Right atrium auricular region (tissue), 2 donors: ENCODE data around the gene FAM135A.

DNA sequence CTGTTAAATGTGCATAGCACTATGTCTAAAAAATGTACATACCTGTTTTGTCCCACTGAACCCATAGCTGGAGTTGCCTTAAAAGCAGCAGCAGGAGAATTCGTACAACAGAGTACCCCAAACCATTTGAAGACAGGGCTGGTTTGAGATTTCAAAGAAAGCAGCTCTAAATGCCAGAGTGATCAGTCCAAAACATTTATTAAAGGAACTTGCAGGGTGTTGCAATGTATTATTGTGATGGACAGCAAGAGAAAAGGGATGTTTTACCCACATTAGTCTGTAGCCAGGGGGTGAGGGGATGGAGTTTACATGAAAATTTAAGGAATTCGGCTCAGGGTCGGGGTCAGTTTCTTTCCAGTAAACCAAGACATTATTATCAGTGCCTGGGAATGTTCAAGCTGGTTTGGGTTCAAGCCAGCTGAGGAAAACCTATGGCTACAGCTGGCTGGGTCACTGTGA is 6.2 kb upstream of the PTP4A1 start:
- PRO-cap = no peak
- RAMPAGE, long total RNA, 2 experiments = no peak in any of the 2 experiments

DNA sequence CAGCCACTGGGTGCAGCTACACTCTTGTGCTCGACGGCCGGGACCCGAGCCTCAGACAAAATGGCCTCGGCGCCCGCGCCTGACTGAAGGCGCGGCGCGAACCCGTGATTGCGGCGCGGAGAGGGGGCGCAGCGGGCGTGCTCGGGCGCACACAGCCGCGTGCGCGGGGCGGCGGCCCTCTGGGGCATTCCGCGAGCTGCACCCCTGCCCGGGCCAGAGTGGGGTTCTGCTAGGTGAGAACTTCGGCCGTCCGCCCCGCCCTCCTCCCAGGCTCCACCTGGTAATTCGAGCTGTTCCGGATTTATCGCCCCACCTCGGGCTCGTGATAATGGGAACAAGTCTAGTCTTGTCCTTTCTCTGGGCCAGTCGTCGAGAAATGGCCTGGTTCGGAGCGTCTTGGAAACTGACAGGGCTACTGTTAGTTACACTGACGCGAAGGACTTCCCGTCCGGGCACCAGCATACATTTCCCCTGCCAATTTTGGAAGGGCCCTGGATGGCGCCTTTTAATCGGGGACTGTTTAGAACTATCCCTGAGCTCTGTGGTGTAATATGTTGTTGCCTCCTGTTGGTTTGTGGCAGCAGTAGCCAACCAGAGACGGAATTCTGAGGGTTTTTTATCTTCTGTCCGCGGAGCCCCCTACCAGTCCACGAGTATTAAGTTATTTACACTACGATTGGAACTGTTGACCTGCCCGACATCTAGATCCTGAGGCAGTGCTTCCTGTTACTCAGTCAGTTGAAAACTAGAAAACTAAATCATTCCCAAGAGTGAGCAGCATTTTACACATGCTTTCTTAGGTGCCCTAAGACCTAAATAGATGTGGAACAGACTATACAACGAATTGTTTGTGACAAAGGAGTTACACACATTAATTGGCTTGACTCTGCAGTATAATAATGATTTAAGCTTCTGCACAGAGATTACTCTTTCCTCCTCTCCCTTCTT is 1.4 kb downstream of the PTP4A1 start:
- PRO-cap = bidirectional peak, plus-strand start at position 365 of the sequence, minus-strand start at position 85 of the sequence
- RAMPAGE, long total RNA, 2 experiments = no peak in any of the 2 experiments

GRCh38 chr6:63574329-63574824 is 2.1 kb downstream of the PTP4A1 start:
- PRO-cap = no peak
- RAMPAGE, long total RNA, 2 experiments = no peak in any of the 2 experiments

GRCh38 chr6:63581268-63581563 is 8.9 kb downstream of the PTP4A1 start:
- PRO-cap = no peak
- RAMPAGE, long total RNA, 2 experiments = no peak in any of the 2 experiments

- PRO-cap = no peak
- RAMPAGE, long total RNA, 2 experiments = no peak in any of the 2 experiments
These were observed 10.9 kb downstream of the PHF3 start for GRCh38 chr6:63646350-63647038.

DNA sequence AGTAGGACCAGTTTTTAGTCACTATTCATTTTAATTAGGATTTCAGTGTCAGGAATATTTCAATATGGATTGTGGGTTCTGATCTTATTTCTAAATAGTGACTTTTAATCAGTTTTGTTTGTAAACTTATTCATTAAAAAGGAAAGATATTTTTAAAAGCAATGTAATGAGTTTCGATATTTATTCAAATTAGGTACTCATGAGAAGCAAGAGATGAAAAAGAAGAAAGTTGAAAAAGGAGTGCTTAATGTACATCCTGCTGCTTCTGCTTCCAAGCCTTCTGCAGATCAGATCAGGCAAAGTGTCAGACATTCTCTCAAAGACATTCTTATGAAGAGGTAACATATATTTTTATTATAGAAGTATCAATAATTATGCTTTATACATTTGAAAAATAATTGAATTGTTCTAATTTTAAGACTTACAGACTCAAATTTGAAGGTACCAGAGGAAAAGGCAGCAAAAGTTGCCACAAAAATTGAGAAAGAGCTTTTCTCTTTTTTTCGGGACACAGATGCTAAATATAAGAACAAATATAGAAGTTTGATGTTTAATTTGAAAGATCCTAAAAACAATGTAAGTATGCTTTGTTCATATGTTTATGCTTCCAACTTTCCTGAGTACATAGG is 62.5 kb downstream of the PHF3 start:
- PRO-cap = no peak
- RAMPAGE, long total RNA, 2 experiments = no peak in any of the 2 experiments

- PRO-cap = no peak
- RAMPAGE, long total RNA, 2 experiments = no peak in any of the 2 experiments
These were observed 64.6 kb downstream of the PHF3 start for GRCh38 chr6:63700148-63700557.

DNA sequence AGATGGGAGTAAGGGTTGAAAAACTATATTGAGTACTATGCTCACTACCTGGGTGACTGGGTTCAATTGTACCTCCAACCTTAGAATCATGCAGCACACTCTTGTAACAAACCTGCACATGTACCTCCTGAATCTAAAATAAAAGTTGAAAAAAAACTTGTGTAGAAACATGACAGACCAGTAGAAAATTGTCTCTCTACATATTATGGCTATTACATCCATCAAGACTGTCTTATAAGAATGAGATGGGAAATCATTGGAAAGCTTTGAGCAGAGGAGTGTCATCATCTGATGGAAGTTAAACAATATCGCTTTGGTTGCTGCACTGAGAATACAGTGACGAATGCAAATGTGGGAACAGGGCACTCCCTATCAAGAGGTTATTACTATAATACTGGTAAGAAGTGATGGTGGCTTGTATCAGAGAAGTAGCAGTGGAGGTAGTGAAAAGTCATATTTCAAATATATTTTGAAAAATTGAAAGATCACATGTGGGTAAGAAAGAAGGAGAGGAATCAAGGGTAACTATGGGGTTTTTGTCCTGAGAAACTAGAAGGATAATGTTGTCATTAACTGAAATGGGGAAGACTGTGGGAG is 98.6 kb downstream of the PHF3 start:
- PRO-cap = no peak
- RAMPAGE, long total RNA, 2 experiments = no peak in any of the 2 experiments

GRCh38 chr6:68041241-68042245 is 593.5 kb upstream of the ADGRB3 start:
- PRO-cap = no peak
- RAMPAGE, long total RNA, 2 experiments = no peak in any of the 2 experiments

GRCh38 chr6:70398878-70400084 is 14.0 kb upstream of the FAM135A start:
- PRO-cap = no peak
- RAMPAGE, long total RNA, 2 experiments = start-site peak on the minus strand in 1 of 2 experiments, at chr6:70399091-70399110 at its widest, 7 reads per replicate

DNA sequence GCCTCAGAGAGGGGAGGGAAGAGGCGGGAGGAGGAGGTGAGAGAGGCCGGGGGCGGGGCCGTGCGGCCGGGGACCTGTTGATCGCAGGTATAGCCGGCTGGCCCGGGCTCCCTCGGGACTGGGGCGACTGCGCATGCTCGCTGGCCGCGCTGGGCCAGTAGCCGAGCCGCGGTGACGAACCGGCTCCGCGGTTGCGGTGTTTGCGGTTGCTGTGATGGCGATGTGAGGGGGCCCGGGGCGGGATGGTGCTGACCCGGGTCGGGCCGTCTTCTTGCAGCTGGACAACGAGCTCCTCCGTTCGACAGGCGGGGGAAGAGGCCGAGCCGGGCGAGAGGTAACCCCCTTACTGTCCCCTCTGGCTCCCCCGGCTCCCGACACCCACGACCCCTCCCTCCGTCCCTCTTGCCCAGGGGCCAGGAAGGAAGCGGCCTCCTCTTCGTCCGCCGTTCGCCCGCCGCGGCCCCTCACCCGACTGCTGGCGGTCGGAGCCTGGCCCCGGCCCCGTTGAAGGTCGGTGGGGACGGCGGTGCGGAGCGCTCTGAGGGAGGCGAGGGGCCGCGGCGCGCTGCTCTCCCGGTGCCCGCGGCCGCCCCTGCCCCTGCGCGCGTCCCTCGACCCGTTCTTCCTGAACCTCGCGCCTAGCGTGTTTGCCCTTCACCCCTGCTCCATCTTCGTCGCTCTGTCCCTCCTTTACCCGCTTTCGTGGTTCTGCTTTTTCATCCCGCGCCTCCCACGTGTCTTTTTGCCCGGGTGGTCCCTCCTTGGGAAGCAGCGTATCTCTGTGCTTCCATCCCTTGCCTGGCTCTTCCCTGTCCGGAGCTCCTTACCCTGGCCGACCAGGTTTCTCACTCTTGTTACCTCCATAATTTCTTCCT is at the start of gene FAM135A:
TSS of gene FAM135A (plus strand) at position 140 of the 875 bp plus-strand sequence.
- PRO-cap = unidirectional peak, minus-strand start at position 506 of the sequence; unidirectional peak, minus-strand start at position 681 of the sequence
- RAMPAGE, long total RNA, 2 experiments = start-site peak on the plus strand in 2 of 2 experiments, centred at positions 51 to 163 of the sequence, 192 to 249 reads per replicate

DNA sequence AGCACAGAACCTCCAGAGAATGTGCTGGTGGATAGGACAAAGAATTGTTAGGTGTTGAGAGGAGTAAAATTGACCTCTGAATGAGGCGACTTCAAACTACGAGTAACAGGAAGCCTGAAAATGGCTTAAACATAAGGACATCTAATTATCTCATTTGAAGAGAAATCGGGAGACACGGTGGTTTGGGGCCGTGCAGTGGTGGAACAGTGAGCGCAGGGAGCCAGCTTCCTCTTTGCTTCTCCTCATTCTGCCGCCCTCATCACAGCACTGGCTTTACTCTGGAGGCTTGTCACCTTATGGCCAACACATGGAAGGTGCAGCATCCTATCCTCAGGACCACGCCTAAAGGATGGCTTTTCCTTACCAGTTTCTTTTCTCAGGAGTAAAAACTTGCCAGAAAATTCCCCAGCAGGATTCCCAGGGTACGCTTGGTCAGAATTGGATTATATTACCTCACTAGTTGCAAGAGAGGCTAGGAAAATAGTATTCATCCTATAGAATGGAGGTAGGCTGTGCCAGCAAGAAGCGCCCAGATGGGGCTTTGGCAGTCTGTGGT is 114.3 kb downstream of the B3GAT2 start:
- PRO-cap = no peak
- RAMPAGE, long total RNA, 2 experiments = no peak in any of the 2 experiments

DNA sequence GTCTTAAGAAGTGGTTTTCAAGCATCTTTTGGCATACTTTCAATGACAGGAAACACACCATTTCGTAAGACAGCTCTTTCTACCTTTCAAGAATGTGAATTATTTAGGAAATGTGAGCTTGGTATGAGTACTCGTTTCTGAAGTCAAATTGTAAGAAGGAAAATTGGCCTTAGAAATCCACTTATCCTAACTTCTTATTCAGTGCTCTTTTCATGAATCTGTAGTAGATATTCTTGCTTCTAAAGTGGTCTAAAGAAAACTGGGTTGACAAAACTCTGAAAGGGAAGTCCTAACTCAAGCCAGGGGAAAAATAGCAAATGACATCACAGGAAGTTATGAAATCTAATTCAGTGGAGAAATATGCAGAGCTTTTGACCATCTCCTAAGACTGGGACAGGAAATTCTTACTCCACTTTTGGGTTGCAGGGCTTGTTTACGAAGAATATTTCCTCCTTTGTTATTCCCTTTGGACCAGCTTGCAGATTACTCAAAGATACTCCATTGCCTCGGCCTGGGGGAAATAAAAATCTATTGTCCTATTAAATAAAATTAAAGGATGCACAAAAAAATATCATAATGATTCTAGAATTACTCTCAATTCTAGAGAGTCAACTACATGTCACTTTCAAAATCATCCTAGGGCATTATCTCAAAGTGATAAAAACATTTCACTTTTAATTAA is 38.3 kb upstream of the OGFRL1 start:
- PRO-cap = bidirectional peak, plus-strand start at position 407 of the sequence, minus-strand start at position 267 of the sequence
- RAMPAGE, long total RNA, 2 experiments = no peak in any of the 2 experiments

GRCh38 chr6:71290445-71291693 is 2.3 kb downstream of the OGFRL1 start:
- PRO-cap = no peak
- RAMPAGE, long total RNA, 2 experiments = no peak in any of the 2 experiments

DNA sequence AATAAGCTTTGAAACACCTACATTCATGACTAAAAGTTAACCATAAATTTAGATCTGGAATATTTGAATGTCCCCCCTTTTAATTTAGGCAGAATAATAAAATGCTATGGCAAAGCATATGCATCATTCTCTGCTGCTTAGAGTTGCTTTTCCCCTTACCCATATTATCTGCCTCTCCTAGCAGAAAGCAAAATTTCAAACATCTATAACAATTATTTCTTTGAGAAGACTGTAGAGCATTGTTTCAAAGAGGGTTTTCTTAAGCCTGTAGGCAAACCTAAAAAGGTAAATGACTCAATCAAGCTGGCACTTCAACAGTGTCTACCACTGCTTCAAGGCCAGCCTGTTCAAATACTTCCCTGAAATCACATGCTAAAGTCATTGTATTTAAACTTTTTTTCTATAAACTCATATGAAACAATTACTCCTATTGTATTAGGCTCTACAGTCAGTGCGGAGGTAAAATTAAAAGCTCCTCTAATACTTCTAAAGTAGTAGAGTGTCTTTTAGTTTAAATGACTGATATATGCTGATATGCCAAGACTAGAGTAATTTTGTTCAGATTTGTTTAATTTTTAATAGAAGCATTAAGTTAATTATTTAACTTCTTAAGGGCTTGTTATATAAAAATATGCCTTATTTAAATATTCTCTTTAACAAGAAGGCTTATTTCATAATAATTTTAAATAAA is 87.1 kb downstream of the OGFRL1 start:
- PRO-cap = no peak
- RAMPAGE, long total RNA, 2 experiments = no peak in any of the 2 experiments

DNA sequence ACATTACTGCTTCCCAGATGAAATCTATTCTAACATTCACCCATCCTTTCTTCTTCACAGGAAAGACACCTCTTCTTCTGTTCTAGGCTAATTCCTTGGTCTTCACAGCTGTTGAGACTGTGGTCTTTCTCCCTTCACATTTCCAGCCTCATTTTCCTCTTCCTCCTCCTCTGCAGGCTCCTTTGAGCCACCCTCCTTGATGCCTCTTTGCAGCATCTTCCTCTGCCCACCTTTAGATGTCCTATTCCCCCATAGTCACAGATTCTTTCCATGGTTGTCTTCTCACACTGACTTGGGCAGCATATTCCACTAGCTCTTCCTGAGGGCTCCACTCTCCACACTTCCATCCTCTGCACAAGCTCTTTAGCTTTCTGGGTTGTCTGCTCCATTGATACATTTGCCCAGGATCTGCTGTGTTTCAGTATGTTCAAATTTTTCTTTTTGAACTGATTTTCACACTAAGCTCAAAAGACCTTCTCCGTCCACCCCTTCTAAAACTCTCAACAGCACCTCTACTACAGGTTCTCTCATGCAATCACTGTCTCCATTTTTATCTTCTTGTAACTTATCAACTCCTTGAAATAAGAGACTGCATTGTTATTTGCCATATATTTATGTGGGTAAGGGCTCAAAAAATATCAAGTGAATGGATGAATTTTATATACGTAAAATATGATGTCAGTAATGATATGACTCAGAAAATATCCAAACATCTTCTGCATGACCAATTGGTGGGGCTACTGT is 103.3 kb downstream of the OGFRL1 start:
- PRO-cap = no peak
- RAMPAGE, long total RNA, 2 experiments = start-site peak on the minus strand in 1 of 2 experiments, centred at position 598 of the sequence, 7 reads per replicate

DNA sequence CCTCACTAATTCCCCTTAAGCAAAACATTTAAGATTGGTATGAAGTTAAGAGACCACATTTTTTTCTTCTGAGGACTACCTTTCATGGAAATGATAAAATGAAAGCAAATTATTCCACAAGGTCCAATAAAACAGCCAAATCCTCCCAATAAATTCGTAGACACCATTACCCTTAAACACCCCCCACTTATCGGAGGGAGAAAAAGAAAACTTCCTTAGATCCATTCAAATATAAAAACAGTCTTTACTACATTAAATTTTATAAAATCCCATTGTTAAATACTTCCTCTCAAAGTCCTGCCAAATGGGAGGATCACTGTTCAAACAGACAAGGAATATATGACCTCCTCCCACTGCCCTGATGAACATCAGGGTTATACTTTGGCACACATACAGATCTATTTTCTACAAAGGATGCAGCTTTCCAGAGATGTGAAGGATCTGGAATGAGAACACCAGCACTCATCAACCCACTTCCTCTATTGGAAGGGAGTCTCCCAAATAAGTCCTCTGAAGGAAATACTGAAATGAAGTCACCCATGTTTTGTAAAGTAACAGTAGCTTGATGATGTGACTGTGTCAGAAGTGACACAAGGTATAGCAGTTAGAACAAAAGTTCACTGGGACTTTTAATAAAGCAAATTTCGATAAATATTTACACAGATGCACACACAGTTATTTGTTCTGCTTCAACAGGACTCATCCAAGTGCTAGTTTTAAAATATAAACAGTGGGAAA is 104.7 kb downstream of the OGFRL1 start:
- PRO-cap = no peak
- RAMPAGE, long total RNA, 2 experiments = no peak in any of the 2 experiments

DNA sequence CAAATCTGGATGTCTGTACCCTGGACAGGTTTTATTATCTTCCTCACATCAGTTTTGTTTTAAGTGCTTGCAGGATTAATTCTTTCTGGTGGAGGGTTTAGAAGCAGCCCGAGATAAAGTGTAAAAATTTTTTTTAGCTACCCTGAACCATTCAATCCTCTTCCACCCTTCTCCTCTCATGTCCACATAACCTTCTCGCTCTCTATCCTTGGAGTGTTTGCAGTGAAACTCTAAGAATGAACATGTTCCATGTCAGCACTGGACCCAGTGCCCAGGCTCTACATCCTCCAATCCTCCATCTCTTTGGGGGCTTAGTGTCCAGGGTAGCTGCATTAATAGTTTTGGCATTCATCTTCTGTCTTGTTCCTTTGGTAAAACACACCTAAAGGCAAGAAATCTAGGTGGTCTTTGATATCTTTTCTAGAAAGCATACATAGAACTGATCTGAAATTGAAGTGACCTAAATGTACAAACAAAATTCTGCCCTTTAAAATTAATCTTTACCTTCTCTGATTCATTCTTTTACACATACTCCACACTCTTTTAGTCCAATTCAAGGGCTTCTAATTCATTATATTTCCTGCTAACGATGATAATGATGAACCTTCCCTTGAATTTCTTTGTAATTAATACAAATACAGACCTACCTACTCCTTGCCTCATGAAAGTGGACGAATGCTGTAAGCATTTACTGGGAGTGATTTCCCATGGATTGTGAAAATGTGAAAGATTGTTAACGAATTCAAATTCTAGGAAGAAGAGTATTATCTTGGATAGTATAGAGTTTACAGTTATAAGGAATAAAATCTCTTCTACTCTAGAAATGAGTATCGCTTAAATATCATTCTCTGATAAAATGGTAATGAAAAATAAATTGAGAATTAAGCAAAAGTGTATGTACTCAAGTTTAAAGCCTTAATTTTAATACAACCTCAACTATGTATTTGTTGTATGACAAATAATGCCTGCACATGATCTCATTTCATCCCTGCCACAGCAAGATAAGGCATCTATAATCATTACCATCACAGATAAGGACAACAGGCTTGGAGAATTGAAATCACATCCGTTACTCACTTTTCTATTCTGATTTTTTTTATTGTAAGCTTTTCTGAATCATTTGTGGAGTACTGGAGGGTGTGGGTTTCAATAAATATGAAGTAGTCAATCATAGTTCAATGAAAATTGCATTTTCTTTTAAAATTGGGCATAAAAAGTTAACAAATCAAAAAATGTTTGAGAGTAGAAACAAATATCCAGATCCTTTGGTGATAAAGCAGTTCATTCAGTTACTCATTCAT is 117.9 kb downstream of the OGFRL1 start:
- PRO-cap = no peak
- RAMPAGE, long total RNA, 2 experiments = no peak in any of the 2 experiments

DNA sequence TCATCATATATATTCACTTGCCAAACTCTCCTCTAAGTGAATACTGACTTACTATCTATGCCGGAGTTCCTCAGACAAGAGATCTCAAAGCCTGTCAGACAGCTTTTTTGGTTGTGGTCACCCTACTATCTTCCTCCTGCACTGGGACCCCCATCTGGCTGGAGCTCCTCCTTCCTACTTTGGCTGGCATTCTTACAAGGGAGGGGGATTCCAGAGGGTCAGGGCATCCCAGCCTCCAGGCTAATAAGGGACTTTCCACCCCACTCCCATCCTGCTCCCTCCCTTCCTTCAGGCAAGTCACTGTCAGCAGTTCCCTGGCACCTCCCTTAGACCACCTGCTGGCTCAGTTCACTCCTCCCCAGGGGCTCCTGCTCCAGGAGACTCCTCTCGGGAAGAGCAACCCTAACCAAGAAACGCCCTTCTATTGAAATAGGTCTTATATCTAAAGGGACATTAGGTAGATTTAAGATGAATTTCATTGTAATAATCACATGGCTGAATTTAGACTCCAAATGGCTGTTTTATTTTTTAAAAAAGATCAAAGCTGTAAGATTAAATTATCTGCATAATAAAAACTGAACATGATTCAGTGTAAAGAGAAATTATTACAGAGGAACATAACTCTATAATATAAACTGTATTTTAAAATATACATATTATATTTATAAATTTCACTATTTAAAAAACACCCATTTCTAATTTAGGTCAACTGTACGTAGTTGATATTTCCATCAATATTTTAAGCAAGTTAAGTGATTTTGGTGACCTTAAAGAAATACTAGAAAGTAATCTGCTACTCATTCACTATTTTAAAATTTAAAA is 119.0 kb downstream of the OGFRL1 start:
- PRO-cap = no peak
- RAMPAGE, long total RNA, 2 experiments = no peak in any of the 2 experiments

- PRO-cap = no peak
- RAMPAGE, long total RNA, 2 experiments = no peak in any of the 2 experiments
These were observed 129.3 kb downstream of the OGFRL1 start for GRCh38 chr6:71417888-71418352.